ENCODE measurements around the gene MICAL2.

DNA sequence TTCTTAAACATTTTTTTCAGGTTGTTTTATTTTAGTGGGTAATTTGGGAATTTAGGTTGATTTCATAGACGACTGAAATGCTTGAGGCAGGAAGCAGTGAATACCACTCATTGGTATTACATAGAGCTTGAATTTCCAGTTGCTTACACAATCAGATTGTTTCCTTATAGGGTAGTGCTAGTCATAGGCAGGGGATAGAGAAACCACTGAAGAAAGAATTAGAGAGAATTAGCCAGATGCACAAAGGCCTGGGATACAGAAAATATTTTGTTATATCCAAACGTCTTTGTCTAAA lies 23.9 kb upstream of the LYVE1 start:
- PRO-cap: no peak

DNA sequence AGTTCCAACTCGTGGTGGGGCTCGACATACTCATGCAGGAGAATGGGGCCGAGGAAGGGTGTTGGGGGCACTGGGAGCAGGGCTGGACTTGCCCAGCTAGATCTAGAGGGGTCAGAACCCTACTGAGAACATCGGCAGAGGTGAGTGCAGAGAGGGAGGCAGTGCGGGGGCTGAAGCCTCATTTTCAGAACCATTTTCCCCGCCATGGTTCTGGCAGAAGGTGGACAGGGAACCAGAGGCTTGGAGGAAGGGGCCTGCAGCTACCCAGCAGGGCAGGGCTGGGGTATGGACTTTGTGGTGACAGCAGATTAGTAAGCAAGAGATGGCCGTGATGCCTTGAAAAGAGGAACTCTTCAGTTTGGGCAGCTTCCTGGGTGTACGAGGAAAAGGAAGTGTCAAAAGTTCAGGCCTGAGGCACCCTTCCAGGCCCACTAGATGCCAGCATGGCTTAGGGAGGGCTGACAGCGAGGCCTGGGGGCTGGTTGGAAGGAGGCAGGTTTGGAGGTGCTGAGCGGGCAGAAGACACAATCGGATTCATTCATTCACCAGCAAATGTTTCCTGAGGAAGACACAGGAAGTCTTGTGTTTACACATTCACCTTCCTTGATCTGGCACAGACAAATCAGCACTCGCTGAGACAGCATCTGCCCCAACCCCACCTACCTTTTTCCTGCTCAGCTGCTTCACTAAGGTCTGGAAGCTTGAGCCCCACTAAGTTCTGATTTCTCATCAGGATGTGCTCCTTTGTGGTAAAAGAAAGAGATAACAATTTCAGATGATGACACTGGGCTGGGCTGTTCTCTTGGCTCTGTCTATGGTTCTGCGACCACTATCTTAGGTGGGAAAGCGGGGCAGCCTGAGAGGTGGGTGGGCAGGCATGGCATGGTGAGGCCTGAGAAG lies 54.9 kb upstream of the LYVE1 start:
- PRO-cap: no peak

- PRO-cap: no peak
Measured at GRCh38 chr11:10654302-10654700, 39.3 kb downstream of the IRAG1 start.

GRCh38 chr11:10842791-10843115 lies 15.1 kb downstream of the ZBED5 start:
- PRO-cap: no peak

- PRO-cap: bidirectional peak, plus-strand start at chr11:10858225, minus-strand start at chr11:10858065; unidirectional peak, plus-strand start at chr11:10858446; bidirectional peak, plus-strand start at chr11:10858639, minus-strand start at chr11:10858640; unidirectional peak, minus-strand start at chr11:10858887
Measured at GRCh38 chr11:10858167-10859363, 712 bp upstream of the ZBED5 start.

- PRO-cap: no peak
Measured at GRCh38 chr11:11239624-11240147, 113.4 kb downstream of the CSNK2A3 start.

DNA sequence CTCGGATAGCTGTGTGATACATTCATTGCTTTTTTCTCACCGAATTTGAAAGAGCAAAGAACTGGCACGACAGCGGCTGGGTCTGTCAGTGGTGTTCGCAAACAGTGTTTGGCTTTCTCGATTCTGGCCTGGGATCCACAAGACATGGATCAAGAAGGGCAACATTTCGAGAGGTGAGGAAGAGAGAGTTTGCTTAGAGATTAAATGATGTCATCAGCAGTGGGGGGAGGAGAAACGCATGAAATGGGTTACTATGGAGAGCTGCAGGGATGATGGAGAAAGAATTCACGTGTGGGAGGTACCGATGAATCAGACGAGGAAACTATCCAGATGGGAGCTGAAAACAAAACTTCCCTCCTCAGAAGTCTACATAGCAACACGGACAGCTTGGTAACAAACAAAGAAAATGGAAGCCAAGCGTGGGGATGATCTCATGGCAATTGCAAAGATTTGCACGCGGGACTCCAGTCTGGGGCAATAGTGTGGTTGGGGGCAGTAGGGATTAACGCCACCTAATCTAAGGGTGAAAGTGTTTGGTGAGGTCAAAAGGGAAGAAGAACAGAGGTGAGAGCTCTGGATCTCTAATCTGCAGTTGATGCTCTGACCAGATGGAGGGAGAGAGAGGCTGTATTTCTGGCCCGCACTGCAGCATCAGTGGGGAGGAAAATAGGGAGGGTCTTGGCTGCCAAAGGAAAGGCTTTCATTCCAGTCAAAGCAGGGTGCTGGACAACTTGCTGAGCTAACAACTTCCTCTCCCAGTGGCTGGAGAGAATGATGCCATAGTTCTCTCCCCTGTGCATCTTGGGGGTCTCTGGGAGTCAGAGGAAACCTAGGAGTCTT lies 43.3 kb upstream of the CSNK2A3 start:
- PRO-cap: no peak

DNA sequence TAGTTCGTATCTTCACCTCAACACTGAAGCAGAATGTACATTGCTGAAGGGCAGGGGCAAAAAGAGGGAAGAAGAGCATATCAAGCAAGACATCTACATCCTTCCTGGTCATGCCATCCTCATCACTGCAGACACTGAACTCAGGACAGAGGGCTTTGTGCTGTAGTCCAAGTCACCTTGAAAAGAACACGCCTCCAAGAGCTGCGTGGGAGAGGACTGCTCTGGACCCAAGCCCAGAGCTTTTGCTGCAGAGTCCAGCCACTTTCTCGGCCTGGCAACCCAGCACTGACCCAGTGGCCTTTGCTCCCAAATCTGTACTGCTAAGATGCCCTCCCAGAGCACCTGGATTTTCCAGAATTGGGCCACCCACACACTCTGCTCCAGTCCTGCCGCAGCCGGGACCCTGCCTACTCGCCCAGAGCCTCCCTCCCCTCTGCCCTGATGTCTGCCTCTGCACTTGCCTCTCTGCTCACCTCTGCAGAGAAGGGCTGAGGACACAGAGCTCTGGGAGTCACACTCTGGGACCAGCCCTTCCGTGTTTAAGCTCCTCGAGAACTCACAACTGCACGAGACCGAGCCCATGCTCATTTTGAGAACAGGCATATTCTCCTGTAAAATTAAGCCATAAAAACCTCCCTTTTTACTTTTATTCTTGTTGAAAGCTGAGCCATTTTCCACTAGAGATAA lies 83.7 kb upstream of the CSNK2A3 start:
- PRO-cap: no peak

- PRO-cap: no peak
Measured at GRCh38 chr11:11813221-11813802, 28.5 kb upstream of the USP47 start.

DNA sequence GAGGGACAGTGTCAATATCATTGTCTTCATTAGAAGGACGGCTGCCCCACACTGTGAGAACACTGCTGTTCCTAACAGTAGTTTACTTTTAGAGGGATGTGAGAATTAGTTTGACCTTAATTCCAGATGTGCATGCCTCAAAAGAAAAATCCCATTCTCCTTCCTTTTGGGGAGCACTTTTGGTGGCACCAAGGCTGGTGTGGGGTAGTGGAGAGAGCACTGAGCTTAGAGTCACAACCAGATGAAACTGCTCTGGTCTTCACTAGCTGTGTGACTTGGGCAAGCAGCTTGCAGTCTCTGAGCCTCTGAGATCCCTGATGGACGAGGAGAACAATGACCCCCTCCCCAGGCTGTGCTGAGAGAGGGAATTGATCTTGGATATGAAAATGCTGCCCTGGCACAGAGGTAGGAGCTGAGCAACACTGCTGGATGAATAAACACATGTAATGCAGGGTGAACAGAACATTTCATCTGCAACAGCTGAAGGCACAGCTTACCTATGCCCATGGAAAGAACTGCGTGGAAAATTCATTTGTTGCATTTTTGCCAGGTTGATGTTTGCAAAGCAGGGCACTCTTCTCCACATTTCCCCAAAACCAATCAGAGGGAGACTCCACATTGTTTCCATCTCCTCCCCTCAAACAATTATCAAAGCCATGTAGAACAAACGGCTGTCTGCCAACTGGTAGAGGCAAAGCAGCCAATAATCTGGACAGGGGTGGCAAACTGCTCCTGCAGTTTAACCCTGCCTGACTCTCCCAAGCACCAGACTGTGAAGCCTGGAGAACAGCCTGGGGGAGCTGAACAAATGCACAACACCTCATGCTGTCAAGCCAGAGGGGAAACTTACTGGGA lies 44.7 kb downstream of the DKK3 start:
- PRO-cap: no peak

- PRO-cap: no peak
Measured at GRCh38 chr11:11998309-11999045, 9.9 kb downstream of the DKK3 start.

DNA sequence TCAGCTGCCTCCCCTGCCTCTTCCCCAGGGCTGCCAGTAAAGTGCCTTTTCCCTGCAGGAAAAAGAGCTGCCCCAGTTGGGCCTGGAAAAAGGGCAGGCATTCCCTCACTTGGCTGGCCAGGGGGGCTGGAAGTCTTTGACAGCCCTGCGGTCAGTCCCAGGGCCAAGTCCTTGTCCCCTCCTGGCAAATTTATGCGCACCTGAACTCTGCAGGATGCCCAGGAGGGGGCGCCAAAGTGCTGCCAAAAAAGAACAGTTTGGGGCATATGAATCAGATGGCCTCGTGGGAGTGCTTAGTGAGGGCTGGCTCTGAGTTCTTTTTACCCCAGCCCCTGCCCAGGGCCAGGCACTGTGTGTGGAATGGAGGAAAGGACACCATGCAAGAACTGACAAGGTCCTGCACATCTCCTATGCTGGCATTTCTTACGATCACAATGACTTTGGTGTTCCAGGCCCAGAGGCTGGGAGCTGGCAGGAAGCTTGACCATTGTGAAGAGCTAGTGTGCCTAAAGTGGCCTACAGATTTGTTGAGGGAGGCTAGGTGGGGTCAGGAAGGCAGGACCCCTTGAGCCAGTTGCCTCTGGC lies 39.0 kb upstream of the DKK3 start:
- PRO-cap: no peak

DNA sequence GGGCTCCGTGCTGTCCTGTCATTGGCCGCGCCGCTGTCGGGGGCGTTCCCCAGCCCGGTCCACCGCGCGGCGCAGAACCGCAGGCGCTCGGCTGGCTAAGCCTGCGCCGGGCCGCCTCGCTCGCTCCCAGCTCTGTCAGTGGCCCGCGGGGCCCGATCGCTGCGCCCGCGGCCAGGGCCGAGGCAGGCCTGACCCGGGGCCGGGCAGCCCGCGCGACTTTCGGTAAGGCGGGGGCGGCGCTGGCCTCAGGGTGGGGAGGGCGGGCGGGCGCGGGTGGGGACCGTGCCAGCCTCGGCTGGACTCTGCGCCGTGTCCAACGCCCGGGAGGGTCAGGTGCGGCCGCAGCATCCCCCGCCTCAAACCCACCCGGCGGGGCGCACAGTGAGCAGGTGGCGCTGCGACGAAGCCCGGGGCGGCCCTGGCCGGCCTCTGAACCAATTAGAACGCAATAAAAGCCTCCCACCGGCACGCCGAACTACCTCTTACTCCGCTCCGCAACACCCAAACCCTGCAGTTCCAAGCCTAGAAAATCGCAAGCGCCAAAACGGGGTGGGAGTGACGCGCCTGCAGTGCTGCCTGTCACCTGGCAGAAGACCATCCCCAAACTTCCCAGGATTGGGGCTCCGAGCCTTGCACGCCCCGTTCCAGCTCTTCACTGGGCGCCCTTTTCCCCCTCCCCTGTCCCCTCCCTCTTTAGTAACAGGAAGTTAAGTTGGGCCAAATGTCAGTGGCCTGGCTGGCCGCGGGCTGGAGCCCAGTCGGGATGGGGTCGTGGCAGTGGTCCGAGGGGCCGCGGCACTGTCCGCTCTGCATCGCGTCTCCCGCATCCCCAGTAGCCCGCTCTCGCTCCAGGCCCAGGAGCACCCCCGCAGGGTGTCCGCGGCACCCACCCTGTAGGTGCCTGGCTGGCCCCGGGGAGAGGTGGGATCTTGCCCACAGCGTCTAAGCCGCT lies at the start of gene MICAL2:
MICAL2 (plus strand) TSS at position 86 of the 952 bp plus-strand sequence.
- PRO-cap: bidirectional peak, plus-strand start at position 98 of the sequence, minus-strand start outside the sequence; unidirectional peak, plus-strand start at position 283 of the sequence; unidirectional peak, plus-strand start at position 359 of the sequence; bidirectional peak, plus-strand start at position 727 of the sequence, minus-strand start at position 657 of the sequence

DNA sequence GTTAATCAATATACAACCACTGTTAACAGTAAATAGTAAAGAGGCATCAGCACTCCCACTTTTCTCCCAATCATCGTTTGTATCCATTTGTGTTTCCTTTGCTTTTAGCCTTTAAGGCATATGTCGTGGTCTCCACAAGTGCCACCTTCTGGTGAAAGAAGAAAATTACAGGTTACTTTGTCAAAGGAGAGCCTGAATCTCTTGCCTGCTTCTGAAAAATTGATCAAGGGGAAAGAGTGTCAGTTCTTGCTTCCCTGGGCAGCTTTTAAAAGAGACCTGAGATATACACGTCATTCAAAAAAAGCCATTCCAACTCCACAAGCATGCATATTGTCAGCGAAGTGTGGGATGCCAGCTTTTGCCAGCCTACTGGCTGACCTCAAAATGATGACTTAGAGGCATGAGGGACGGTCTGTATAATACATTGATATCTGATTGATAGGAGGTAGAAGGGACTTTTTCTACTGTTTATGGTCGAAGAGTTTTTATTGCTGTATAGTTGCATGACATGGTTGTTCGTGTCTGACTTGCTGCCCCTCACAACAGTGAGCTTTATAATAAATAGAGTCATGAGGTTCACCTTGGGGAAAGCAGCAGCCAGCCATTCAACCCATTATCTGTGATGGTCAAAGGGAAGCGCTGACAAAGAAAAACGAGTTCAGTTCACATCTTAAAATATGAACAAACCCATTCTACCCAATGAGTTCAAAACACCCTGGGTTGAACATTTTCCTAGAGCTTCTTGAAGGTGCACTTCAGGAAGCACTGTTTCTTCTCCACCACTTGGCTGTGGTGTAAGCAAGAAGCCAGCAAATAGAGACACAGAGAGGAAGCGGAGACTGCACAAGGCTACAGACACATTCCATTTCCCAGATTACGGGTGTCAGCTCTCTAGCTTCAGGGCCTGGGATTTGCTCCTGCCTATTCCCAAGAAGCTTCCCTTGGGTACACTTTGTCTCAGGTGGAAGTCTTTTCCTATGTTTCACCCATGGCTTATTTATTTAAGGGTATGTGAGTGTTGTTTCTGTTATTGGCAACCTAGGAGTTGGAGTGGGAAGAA lies 126.5 kb downstream of the MICAL2 start:
- PRO-cap: no peak

GRCh38 chr11:12329105-12329620 lies 48.2 kb upstream of the PARVA start:
- PRO-cap: no peak

DNA sequence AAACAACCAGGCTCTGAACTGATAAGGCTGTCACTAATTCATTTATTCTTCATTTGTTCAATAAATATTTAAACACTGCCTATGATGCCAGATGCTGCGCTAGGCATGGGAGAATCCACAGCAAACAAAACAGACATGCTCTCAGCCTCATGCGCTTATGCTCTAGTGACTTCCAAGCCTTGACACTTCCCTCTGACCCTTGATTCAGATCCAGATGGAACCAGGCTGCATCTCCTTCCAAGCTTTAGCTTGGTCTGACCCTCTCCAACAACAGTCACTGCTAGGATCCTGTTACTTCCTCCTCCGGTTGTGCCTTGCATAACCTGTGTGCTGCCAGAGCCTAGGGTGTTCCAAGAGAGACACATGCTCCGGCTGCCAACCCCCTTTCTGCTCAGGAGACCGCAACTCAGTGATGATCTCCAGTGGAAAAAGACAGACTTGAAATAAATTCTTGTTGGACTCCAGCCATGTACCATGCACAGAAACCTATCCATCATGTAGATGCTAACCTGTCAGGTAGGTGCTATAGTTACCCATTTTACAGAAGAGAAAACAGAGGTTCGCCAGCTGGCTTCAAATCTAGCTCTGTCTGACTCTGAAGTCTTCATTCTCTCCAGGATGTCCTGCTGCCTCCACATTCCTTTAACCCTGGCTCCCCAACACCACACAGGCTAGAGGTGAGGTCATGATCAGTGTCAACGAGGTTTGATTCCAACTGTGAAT lies 136.3 kb upstream of the TEAD1 start:
- PRO-cap: no peak

DNA sequence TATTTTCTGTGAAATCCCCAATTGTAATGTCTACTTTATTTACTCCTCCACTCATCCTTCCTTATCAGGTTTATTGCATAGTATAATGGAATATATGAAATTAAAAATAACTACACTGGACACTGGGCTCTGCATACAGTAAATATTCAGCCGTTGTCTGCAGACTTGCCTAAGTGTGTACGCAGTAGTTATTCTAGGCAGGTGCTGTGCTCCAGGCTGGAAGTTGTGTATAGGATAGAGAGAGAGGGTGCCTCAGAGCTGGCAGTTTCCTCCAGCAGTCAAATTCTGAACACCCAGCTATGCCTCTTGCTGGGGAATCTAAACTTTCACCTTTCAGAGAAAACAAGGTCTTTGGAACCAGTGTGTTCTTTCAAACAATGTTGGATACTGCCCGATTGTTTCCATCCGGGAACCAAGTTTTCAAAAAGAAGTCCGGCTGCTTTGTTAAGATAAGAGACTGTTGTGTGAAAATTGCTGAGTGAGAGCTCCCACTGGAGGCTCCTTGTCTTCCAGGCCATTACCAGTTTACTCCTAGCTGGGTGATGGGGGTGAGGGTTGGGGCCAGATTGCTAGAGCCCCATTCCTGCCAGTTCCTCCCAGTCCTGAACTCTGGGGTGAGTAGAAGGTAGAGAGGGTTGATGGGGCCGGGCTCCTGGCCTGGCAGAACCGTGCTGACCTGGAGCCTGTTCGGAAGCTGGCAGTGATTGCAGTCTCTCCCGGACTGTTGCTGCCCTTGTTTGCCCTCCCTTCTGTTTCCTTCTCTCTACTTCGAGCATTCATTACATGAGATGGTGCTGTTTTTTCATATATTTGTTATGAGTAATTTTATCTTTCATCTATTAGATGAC lies 150.1 kb downstream of the TEAD1 start:
- PRO-cap: no peak

DNA sequence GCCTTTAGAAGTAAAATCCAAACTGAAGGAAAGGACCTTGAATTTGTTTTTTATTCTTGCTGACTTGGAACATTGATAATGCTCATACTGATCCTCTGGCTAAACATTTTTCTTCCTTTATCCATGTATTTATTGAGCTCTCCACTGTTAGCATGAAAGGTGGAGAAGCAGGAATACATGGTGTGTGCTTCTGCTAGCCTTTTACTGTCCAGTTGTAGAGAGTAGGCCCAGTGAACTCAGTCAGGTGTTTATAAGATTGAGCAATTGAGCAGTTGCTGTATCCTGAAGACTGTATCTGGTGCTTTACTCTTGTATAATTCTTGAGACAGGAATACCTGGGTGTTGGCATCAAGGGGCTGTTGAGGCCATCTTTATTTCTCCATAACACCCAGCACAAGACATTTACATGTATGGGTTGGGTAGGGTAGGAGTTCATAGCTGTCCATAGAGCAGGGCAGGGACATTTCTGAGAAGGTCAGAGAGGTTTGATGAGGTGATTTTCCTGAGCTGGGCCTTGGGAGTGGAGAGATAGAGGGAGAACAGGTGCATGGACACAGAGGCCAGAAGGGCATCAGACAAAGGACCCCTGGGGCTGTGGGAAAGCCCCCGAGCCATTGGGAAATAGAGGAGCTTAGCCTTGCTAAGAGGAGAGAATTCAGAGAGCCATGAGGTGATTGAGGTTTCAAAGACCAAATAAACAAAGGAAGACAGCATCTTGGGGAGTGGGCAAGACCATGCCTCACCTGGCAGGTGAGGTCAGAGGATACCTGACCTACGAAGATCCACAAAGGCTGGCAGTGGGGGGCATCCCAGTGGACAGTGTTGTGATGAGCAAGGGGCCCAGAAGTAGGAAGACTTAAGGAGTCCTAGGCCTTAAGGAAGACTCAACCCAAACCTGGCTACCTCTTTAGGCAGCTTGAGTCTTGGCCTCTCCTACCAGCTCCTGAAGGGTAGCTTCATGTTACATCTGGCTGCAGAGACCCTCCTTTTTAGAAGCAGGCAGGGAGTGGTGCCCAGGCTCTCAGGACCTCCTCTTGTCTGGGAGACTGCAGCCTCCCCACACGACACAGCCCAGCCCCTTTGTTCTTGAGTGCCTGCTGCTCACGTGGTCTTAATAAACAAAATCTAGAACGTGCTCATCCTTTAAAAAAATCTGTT lies 155.7 kb downstream of the TEAD1 start:
- PRO-cap: no peak

- PRO-cap: no peak
Measured at GRCh38 chr11:12838529-12839092, 164.4 kb downstream of the TEAD1 start.

DNA sequence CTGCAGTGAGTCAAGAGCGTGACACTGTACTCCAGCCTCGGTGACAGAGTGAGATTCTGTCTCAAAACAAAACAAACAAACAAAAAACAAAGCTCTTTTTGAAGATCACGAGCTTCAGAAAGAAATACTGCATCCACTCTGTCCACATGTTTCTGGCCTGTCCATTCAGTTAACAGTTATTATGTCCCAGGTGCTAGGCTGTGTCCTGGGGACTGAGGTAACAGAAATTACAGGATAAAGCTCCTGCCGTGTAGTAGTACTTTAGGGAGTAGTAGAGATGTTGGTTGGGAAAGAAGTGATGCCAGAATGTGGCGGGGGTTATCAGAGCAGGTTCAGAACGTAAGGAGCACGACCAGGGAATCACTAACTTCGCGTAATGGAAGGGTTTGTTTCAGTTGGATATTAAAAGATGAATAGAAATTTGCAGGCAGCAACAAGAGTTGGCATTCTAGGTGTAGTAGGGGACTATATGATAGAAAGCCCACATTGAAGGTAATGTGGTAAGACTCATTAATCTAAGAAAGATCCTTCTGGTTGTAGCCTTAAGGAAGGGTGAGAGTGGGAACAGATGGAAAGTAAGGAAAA lies 165.2 kb downstream of the TEAD1 start:
- PRO-cap: no peak